ENCODE data around the genes MAF and C16orf46.

DNA sequence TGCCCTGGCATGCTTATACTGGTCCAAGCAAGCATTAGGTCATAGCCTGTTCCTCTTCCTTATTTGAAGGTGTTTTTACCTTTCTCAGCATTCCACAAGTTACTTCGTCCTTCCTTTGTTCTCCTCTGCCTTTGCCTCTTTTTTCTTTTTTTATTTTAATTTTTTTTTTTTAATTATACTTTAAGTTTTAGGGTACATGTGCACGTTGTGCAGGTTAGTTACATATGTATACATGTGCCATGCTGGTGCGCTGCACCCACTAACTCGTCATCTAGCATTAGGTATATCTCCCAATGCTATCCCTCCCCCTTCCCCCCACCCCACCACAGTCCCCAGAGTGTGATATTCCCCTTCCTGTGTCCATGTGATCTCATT lies 548.7 kb downstream of the MAF start:
- PRO-cap, 2 experiments: no peak in any of the 2 experiments

GRCh38 chr16:79278389-79278976 lies 322.1 kb downstream of the MAF start:
- PRO-cap, 2 experiments: peak in 1 of 2 experiments; most common plus-strand start chr16:79278838 (in 1); most common minus-strand start chr16:79278635 (in 1)

GRCh38 chr16:79307050-79307608 lies 293.4 kb downstream of the MAF start:
- PRO-cap, 2 experiments: no peak in any of the 2 experiments

- PRO-cap, 2 experiments: peak in 2 of 2 experiments; most common plus-strand start chr16:79600529 (in 1); most common minus-strand start chr16:79600479 (in 2)
These were observed at the start of gene MAF for GRCh38 chr16:79600113-79601023. TSS of gene MAF (minus strand) at chr16:79600737.

GRCh38 chr16:79639567-79640235 lies 39.2 kb upstream of the MAF start:
- PRO-cap, 2 experiments: peak in 1 of 2 experiments; most common minus-strand start chr16:79639866 (in 1)

- PRO-cap, 2 experiments: no peak in any of the 2 experiments
These were observed 86.0 kb downstream of the CDYL2 start for GRCh38 chr16:80718287-80718853.

GRCh38 chr16:80883169-80883374 lies 78.7 kb upstream of the CDYL2 start:
- PRO-cap, 2 experiments: no peak in any of the 2 experiments

- PRO-cap, 2 experiments: no peak in any of the 2 experiments
These were observed 73.8 kb downstream of the CMC2 start for GRCh38 chr16:80932752-80933398.

DNA sequence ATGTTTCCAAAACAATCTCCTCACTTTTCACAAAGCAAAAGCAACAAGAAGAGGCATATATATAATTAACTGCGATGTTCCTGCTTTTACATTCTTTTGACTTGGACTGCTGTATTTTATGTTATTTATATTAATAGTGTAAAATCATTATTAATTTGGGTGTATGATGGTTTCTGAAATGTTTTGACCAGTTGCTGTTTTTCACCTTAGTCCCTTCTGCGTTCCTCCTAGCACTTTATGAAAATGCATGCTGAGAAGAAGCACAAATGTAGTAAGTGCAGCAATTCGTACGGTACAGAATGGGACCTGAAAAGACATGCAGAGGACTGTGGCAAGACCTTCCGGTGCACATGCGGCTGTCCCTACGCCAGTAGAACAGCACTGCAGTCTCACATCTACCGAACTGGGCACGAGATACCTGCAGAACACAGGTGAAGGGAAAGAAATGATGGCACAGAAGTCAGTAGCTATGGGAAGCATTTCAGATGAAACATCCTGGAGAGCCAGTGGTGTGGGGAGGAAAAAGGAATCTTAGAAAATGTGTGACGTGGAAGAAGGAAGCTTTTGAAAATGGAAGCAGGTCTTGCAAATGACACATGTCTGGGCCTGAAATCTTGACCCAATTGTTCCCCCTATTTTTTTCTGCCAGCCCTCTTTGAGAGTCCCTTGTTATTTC lies 6.5 kb downstream of the ATMIN start:
- PRO-cap, 2 experiments: no peak in any of the 2 experiments

- PRO-cap, 2 experiments: peak in 2 of 2 experiments; most common plus-strand start chr16:81077046 (in 2); most common minus-strand start chr16:81076652 (in 2)
These were observed at the start of gene C16orf46 for GRCh38 chr16:81076546-81077411. TSS of gene C16orf46 (minus strand) at chr16:81077238.

- PRO-cap, 2 experiments: no peak in any of the 2 experiments
These were observed 26.1 kb downstream of the GAN start for GRCh38 chr16:81340737-81341430.

DNA sequence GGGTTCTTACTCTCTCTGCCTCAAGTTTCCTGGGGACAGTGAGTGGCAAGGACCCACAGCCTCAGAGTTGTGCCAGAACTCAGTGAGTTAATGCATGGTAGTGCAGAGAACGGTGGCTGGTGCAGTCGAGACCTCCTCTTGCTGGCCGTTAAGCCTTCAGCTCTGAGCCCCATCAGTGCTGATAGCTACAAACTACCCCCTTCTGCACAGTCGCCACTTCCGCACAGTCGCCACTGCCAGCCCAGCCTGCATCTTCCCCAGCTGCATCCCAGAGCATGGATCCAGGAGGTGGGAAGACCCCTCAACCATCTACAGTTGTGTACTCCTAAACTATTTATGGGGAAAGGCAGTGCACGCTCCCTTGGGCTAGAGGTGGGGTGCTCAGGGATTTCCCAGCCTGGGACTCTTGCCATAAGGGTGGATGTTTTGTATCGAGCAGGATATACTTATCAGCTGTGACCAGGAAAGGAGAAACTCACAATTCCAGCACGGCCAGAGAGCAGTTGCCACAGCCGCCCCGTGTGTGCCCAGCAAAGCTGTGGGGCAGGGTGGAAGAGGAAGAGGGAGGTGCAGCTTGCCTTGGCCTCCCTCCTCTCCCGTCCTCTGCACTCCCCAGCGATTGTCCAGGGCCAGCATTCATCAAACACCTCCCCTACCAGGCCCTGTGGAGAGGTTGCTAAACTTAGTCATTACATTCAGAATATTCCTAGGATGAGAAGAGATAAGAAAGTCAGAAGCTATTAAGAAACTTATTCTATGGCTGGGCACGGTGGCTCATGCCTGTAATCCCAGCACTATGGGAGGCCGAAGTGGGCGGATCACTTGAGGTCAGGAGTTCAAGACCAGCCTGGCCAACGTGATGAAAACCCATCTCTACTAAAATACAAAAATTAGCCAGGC lies 49.4 kb upstream of the CMIP start:
- PRO-cap, 2 experiments: no peak in any of the 2 experiments

- PRO-cap, 2 experiments: peak in 2 of 2 experiments; most common plus-strand start chr16:81452002 (in 1); most common minus-strand start chr16:81451945 (in 2)
These were observed 7.2 kb downstream of the CMIP start for GRCh38 chr16:81451622-81452397.

GRCh38 chr16:81465145-81465661 lies 20.6 kb downstream of the CMIP start:
- PRO-cap, 2 experiments: no peak in any of the 2 experiments

DNA sequence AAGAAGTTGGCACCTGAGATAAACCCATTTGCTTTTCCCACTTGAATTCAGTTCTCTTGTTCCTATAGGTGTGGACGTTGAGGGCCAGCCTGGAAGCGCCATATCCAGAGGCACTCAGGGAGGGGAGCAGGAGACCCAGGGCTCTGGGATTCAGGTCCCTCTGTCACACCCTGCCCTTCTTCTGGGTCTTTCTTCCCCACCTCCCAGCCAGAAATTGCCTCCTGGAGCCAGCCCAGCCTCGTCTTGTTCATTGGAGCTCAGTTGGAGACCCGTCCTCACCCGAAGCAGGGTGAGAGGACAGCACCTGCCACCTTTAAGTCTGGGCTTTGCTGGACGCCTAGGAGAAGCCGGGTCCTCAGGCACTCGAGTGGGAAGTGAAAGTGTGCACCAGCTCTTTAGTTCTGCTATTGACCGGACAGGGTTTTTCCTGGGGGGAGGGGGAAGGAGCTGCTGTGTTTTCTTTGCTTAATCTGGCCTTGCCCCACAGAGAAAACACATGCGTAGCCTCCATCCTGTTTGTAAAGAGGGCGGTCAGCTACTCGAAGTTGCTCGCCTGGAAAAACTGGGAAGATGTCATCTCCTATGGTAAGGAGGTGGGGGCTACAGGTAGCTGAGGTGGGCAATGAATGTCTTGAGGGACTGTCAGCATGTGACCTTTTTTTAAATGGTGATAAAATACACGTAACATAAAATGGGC lies 34.2 kb downstream of the CMIP start:
- PRO-cap, 2 experiments: no peak in any of the 2 experiments

DNA sequence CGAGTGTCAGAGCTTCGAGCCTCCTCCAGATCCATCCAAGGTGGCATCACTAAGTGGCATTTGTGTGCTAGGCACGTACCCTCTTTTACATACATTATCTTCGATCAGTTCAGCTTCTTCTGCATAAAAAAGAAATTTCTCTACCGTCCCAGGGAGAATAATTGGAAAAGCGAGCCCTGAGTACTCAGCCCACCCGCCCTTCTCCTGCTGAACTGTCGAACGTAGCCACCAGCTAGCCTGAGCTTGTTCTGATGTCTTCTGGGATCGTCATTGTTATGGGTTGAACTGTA lies 86.1 kb downstream of the CMIP start:
- PRO-cap, 2 experiments: no peak in any of the 2 experiments

DNA sequence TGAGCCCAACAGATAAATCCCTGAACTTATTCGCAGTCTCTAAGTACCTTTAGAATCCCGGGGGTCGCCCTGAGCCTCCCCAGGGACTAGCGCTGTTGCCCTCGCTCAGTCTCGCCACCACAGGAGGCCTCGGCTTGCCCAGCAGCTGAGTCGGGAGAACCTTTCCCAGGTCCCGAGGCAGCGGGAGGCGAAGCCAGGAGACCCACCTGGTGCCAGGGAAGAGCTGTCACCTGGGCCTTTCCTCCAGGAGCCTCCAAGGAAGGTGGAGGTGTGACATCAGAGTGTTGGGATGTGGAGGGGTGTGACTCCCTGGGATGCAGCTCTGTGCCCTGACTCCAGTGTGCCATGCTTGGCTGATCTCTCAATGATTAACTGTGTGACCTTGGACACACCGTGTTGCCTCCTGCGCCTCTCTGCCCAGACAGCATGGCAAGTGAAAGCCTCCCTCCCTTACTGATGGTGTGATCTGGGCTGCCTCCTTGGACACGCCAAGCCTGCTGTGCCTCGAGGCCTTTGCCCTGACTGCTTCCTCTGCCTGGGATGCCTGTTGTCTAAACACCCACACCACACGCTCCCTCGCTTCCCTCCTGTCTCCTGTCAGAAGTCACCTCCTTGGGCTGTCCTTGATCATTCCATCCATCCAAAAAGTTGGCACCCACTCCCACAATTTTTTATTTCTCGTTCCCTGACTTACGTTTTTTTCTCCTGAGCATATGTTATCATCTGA lies 88.0 kb downstream of the CMIP start:
- PRO-cap, 2 experiments: no peak in any of the 2 experiments

GRCh38 chr16:81583385-81583914 lies 138.8 kb downstream of the CMIP start:
- PRO-cap, 2 experiments: no peak in any of the 2 experiments

DNA sequence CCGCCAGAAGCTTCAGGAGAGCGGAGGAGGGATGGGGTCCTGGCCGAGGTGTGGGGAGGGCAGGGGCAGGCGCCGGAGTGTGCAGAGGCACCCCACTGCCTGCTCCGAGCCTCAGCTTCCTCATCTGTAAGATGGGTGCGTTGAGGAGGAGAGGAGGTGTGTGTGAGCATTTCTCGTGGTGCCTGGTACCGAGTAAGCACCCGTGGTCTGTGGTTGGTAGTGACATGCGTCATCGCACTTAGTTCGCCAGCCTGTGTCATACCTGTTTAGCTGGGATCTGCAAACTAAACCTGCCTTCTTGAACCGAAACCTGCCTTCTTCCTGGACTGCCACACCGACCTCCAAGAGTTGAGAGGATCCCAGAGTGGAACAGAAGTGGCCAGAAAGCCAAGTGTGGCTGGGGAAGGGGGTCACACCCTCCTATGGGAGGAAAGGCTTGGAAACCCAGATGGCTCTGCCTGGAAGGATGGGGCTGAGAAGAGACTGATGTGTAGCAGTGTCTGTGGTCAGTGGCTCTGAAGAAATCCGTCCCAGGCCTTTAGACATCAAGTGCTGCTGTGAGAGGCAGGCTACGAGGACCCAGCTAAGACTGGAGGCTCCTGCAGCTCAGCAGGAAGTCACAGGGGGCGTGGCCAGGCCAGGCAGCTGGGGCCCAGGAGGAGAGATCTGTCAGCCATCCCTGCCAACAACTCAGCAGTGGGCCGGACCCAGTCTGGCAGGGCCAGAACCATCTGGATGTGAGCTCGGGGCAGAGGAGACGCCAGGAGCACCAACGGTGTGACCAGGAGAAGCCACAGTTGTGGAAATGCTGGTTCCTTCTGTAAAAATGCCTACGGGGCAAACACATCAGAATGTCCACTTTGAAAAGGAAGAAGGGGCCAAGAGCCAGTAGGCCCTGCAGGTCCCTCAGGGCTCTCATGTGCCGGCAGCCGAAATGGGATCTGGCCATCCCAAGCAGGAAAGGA lies 162.5 kb upstream of the PLCG2 start:
- PRO-cap, 2 experiments: peak in 2 of 2 experiments; most common plus-strand start position 282 of the sequence (in 1); most common minus-strand start position 128 of the sequence (in 2)

DNA sequence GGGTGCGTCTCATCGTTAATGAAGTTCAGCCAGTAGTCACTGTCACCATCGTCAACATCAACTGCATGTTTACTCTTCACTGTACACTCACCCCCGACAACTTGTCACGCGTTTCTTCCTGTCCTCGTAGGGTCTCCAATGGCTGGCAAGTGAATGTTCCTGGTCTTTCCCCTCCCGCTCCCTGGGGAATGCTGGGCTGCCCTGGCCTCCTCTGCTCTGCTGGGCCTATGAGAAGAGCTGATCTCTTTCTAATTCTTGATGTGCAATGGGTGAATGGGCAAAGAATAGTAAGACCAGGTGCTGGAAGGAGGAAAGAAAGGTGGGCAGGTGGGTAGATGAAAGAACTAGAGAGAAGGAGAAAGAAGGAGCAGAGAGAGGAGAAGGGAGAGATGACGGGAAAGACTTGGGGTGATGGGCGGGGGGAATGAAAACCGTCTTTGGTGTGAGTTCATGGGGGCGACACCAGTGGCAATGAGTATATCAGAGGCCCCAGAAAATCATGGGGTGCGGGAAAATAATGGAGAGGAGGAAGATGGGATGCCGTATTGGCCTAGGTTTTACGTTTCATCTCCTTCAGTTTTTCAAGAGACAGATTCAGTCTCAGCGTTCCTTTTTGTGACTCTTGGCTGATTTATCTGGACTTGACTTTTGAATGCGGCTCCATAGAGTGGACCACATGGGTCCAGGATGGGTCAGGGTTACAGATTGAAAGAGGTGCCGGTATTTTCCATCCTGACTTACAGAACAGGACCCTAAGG lies 128.8 kb upstream of the PLCG2 start:
- PRO-cap, 2 experiments: no peak in any of the 2 experiments